Ishikawa (cell line): ENCODE data around the gene VGLL2.

DNA sequence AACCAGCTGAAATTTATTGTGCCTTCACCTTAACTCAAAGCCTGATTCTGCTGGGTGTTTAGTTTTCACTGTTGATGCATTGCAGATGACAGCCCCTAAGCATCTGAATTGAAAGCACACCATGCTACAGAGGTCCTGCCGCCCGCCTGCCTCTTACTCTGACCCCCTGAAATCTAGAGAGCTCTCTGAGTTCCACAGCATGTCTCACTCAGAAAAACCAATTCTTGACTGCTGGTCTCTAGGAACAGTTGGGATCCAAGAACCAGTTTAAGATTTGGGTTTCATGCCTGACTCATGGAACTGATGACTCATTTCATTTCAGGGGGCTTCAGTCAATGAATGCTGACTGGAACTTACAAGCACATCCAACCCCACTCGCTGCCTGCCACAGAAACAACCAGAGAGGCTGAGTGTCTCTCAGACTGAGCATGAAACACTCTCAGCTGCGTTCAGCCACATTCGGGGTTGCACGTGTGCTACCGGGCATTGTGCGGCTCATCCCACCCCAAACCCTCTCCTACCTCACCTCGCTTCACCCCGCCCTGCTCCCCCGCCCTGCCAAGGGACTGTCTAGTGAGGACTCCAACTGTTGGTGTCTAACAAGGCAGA is 19.9 kb upstream of the TRAF3IP2 start:
- RRBS, result no CpG with 5 or more reads among the region's 11 CpGs

DNA sequence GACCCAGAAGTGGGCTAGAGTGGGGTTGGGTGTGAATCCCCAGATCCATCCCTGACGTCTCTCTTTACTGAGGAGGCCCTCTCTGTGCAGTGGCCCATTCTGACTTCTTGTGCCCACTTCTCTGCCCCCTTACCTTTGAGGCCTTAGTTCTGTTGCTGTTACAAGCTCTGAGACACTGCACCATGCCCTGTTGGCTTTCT is 88.0 kb upstream of the TRAF3IP2 start:
- RRBS, result no CpG with 5 or more reads among the region's 1 CpG

DNA sequence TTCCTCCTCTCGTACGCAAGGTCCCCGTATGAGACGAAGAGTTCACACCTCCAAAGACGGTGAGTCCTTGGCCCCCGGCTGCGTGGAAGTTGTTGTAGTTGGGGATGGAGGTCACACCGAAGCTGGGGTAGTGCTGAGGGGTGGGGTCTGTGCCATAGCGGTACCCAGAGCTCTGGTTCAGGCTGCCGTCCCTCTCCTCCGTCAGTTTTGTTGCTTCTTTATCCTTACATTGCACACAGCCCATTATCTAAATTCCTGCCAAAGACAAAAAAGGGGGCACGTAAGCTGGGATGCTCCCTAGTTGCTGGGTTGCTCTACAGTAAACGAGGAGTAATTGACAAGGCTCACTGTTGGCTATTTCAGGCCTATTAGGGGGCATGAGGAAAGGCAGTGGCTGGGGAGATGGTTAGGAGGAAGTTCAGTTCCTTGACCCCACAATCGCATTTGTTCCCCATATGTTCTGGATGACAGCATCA is 114.2 kb upstream of the TRAF3IP2 start:
- RRBS, result no CpG with 5 or more reads among the region's 14 CpGs

- RRBS, result no CpG with 5 or more reads among the region's 8 CpGs
Measured at GRCh38 chr6:111747312-111747879, 125.9 kb downstream of the FYN start.

DNA sequence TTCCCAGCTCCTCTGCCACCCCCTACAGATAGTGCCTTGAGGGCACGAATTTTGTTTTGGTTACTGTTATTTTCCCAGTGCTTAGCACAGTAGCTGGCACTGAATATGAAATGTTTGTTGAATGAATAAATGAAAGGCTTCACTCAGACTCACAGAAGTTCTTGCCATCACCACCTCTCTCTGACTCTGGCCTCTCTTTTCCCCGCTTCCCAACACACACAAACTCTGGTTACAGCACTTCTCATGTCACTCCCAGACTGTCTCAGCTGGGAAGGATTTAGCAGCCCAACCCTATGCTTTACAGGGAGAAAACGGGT is 88.0 kb downstream of the FYN start:
- RRBS, result no CpG with 5 or more reads among the region's 3 CpGs

DNA sequence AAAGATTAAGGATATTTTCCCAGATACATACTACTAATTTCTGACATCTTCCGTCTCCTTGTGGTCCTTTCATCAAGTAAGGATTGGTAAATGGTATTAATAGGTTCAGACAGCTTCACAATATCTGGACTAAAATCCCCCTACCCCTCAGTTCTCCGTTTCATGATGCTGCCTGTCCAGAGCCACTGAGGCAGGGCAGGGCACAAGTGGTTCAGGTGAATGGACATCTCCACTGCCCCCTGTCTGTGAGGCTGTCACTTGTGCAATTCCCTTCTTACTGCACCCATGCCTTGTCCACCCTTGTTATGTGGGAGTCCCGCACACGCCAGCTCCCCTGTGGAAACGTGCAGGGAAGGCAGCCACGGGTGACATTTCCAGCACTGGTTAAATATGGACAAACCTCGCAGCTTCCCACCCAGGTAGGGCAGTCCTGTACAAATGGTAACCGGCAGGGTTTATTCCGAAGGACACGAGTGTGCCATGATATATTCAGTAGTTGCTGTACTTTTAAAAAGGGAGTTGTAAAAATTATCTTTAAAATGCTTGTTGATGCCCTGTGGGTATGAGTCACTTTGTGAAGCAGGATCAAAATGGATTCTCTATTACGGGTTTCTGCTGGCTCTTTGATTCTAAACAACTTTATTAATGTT is 73.6 kb downstream of the FYN start:
- RRBS, result no CpG with 5 or more reads among the region's 11 CpGs

DNA sequence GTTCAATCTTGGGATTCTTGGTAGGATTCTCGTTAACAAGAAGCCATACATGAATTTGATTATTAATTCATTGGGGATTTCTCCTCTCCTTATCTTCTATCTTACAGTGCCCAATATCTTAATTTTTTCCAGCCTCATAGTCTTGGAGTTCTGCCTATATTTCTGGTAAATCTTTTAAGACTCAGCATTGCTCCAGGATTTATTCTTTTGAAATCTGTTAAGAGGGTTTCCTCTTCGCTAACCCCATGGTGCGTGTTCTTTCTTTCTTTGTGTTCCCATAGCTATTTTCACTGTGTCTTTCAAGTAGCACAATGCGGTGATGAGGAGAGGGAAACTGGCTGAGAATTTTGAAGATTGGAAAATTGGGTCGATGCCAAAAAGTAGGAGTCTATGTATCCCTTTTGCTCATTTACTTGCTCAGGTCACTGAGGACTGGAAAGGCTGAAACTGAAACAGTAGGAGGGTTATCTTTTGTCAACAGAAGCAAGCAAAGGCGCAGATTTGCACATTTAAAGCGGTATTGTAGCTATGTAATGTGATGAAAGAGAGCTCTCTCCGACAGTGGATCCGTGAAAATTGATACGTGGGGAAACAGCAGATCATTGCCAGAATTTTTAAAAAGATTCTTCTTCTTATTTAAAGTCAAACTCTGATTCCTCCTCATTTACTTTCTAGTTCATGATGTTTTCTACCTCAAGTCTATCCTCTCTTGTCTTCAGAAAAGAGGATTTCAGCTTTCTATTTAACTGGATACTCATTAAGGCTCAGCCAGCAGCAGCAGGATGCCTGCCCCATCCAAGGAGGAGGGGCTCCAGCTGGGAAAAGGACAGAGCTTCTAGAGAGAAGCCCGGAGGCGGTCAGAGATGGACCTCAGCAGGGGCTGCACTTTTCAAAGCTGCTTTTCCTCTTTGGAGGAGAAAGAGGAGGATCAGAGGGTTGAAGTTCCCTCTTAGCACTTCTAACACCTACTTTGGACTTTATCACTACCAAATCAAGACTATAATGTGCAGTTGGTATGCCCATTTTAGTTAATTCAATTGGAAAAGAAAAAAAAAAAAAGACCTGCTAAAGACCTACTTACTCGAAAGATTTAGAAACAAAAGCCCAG is 15.8 kb upstream of the FYN start:
- RRBS, result no CpG with 5 or more reads among the region's 13 CpGs

DNA sequence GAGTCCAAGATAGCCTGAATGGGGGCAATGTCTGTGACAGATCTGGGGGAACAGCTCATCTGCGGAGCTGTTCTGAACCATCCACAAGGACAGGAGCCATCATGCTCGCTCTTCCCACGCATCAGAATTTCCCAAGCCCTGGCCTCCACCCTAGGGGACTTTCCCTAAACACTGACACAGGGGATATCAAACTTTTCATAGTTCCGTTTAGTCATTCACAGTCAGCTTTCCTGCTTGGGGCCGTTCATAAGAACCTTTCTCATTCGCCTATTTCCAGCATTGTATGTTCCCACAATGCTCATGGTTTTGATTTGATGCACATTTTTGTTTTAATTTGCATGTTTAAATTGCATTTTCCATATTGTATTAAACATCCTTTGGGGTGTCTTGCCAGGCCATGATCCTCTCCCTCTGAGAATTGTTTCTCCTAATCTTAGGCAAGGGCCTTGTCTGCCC is 37.5 kb upstream of the CCN6 start:
- RRBS, result no CpG with 5 or more reads among the region's 6 CpGs

GRCh38 chr6:112253296-112253867 is 985 bp downstream of the LAMA4 start:
- RRBS, result no CpG with 5 or more reads among the region's 9 CpGs

GRCh38 chr6:113632091-113632776 is 224.9 kb upstream of the MARCKS start:
- RRBS, result no CpG with 5 or more reads among the region's 8 CpGs

- RRBS, result no CpG with 5 or more reads among the region's 7 CpGs
Measured at GRCh38 chr6:113649639-113650550, 207.2 kb upstream of the MARCKS start.

DNA sequence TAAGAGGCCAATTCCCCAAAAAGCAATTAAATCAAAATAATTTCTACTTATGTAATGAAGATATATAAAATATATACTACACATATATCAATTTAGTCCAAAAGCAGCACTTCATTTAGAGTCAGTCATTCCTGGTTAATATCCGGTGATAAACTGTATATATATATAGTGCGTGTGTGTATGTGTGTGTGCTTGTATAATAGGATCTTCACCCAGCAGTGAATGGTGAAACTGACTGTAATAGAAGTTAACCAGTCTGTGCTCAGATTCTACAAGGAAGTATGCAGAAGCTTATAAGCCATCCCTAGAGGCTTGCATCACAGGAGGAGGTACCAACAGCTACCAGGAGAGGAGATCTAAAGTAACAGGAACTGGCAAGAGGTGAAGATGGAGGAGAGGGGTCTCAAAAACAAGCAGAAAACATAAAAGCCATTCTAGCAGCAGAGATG is 82.8 kb upstream of the MARCKS start:
- RRBS, result no CpG with 5 or more reads among the region's 2 CpGs

- RRBS, result 96% methylated on average over 33 of the region's 125 CpGs
Measured at GRCh38 chr6:113859451-113860466, 2.6 kb downstream of the MARCKS start.

GRCh38 chr6:113860467-113860706 is 3.2 kb downstream of the MARCKS start:
- RRBS, result no CpG with 5 or more reads among the region's 13 CpGs

DNA sequence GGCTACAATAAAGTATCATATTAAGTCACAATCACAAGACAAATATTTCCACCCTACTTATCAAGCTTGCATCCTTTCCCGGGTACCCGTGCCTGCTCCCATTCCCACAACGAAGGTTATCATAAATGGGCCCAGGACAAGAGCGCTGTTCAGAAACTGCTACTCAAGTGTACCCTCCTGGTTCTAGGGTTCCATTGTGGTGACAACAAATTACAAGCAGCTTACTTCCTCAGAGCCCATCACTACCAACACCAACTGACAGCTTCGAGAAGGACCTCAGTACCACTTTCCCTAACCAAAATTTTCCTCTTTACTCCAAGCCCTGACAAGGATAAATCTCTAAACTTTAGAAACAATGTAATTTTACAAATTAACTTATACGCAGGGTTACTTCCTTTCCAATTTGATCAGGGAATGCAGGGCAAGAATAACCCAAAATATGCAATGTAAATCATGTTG is 2.2 kb downstream of the HDAC2 start:
- RRBS, result no CpG with 5 or more reads among the region's 6 CpGs

DNA sequence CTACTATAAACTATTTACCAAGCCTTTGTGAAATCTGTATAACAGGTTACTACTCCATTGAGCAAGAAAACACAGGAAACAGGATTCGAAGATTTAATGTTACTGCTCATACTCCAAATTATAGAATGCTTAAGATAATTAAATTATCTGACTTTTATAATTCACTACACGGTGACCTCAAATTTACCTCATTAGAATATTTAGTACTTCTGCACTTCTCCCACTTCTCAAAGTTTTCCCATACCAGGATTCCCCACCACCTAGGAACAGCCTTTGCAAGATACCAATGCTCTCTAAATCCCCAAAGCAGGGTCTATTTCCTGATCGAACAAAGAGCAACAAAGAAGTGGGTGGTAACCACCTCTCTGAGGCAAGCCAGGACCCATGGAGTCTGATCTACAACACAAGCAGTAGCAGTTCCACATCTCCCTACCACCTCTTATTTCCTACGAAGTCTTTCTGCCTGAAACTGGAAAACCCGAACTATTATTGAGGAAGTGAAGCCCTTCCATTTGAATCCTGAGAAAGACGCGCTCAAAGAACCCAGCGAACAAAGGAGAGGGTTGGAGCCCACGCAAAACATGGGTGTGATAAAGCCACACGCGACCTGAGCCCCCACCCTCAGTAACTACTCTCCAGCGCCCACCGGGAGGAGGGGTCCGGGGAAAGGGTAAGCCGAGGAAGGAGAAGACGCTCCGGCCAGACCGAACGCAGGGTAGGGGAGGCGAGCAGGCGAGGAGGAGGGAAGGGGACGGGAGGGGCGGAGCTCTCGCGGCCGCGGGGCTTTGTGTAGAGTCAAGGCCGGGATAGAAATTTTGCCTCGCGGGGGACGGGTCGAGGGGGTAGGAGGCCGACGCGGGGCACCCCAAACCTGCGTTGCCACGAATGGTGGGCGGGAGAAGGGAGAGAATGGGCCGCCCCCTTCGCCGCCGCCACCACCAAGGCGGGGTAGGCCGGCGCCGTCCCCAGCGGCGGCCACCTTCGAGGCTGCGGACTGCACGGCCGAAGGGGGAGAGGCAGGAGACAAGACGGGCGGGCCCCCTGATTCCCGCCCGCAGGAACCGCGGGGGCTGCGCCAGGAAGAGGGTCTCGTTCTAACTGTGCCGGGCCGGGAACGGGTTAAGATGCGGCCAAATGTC is 970 bp downstream of the HDAC2 start:
- RRBS, result under 1% methylated on average over 15 of the region's 64 CpGs

GRCh38 chr6:116033820-116034060 is 27.0 kb downstream of the FRK start:
- RRBS, result no CpG with 5 or more reads among the region's 2 CpGs

- RRBS, result no CpG with 5 or more reads among the region's 2 CpGs
Measured at GRCh38 chr6:116101780-116102180, 1.1 kb downstream of the NT5DC1 start.

GRCh38 chr6:116667569-116668164 is 899 bp downstream of the ZUP1 start:
- RRBS, result no CpG with 5 or more reads among the region's 5 CpGs

DNA sequence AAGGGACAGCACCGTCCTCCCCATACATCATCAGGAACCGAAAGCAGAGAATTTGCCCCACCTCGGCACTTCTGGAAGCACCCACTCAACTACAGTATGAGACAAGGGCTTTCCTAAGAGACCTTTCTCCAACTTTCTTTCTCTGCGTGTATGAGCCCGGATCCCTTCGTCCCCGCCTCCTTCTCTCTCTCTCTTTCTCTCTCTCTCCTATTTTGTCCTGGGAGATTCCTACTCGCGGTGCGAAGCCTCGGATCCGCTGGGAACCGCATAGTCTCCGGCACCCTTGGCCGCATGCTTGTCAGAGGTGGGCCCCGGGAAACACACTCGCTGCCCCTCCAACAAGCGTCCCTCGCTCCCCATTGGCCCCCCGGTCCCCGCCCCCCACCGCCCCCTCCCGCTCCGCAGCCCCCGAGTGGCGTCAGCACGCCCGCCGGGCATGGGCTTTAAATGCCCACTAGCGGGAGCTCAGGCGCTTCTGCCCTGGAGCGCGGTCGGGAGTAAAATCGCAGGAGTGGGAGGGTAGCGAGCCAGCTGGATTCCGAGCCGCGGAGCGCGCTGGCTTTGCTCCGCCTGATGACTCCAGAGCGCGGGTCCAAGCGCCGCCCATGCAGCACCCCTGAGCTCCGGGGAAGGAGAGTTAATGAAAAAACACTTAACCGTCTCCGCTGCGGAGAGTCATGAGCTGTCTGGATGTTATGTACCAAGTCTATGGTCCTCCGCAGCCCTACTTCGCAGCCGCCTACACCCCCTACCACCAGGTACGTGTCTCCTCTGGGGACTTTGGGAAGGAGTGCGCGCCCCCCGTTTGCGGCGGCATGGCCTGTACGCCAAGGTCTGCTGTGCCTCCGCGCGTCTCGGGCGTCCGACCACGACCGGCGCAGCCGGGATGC is at the start of gene VGLL2:
VGLL2 (plus strand) TSS at position 472 of the 890 bp plus-strand sequence.
- RRBS, result 3% methylated on average over 19 of the region's 70 CpGs